Occipital lobe (tissue), 2 donors: ENCODE measurements around the gene CD55.

- RAMPAGE, long total RNA = no peak
Measured at GRCh38 chr1:207043889-207044813, 6.9 kb downstream of the YOD1 start.

- RAMPAGE, long total RNA = no peak
Measured at GRCh38 chr1:207071257-207071732, 17.4 kb upstream of the C4BPB start.

DNA sequence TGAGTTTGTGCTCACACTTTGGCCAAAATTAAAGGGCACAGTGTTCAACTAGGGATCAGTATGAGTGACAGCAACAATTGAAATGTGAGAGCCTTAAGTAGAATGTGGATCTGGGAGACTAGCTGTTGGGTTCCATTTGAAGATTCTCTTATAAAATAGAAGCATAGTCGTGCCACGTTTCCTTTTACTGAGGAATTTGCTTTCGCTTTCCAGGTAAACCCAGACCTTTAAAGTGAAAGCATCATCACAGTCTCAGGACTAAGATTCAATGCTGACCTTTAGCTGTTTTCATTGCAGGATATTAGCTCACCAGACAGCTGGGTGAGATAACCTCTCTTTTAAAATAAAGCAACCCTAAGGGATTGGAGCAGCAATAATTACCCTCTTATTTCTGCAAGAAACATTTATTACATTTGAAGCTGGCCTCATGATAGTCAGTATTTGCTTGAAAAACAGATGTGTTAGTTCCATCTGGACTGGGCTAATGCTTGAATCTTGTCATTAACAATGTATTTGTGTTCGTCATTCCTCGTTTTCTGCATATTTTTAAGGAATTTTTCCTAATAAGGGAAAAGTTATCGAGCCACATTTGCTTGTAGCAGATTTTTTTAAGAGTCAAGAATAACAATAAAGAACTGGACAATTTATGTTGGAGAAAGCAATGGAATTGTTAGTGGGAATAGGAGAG lies 37.0 kb upstream of the CD55 start:
- RAMPAGE, long total RNA = no peak

DNA sequence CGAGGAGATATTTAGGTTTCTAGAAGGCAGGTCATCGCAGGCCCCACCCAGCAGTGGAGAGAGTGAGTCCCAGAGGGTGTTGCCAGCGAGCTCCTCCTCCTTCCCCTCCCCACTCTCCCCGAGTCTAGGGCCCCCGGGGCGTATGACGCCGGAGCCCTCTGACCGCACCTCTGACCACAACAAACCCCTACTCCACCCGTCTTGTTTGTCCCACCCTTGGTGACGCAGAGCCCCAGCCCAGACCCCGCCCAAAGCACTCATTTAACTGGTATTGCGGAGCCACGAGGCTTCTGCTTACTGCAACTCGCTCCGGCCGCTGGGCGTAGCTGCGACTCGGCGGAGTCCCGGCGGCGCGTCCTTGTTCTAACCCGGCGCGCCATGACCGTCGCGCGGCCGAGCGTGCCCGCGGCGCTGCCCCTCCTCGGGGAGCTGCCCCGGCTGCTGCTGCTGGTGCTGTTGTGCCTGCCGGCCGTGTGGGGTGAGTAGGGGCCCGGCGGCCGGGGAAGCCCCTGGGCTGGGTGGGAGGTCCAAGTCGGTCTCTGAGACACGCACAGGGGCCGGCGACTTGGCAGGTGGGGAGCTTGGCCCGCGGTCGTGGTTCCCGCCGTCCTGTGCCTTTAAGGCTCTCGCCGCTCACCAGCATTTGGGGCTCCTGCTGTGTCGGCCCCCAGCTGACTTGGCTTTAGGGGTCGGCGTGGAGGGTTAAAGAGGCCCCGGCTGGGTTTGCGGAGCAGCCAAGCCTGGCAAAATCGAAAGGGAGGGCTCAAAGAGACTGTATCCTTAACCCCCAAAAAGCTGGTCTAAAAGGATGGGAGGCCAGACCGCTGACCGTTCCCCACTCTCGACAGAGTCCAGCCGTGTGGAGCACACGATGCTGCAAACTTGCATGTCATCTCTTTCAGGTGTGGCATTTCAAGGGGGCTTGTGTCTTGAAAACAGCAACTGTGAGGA lies at the start of gene CD55:
CD55 (plus strand) TSS at position 291 of the 951 bp plus-strand sequence.
- RAMPAGE, long total RNA = start-site peak on the minus strand centred at position 401 of the sequence, 46 bp wide, 14 and 11 reads in 2 replicates

DNA sequence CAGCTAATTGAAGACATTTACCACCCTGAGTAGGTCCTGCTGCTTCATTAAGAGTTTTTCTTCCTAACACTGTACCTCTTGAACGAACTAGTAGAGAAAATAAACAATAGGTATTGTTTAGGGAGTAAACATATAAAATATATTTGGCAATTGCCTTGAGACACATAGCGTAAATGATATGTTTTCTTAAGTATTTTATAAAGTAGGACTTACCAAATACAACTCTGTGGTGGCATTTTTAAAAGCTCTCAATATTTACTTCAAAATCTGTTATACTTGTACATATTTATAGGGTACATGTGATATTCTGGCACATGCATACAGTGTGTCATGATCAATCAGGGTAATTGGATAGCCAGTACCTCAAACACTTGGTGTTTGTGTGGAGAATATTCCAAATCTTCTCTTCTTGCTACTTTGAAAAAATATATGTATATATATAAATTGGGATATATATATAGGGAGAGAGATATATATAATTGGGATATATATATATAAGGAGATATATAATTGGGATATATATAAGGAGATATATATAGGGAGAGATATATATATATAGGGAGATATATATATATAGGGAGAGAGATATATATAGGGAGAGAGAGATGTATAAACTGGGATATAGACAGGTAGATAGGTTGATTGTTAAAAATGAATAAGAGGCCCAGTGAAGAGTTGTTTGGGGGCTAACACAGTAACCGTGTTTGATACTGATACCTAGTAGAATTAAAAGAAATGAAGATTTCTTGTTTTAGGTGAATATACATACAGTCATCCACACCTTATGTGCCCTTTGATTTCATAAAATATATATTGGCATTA lies 1.4 kb downstream of the CD55 start:
- RAMPAGE, long total RNA = no peak

GRCh38 chr1:207336472-207337702 lies 15.4 kb downstream of the CD55 start:
- RAMPAGE, long total RNA = no peak

DNA sequence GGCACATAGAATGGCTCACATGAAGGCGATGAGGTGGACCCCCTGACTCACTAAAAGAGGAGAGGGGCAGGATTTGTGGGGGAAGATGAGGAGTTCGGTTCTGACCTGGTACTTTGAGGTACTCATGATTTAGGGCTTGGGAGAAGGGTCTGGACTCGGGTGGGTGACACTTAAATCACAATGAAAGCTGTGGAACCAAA lies 12.4 kb upstream of the CR1 start:
- RAMPAGE, long total RNA = no peak

- RAMPAGE, long total RNA = no peak
Measured at GRCh38 chr1:207605617-207606239, 39.2 kb upstream of the CR1L start.

DNA sequence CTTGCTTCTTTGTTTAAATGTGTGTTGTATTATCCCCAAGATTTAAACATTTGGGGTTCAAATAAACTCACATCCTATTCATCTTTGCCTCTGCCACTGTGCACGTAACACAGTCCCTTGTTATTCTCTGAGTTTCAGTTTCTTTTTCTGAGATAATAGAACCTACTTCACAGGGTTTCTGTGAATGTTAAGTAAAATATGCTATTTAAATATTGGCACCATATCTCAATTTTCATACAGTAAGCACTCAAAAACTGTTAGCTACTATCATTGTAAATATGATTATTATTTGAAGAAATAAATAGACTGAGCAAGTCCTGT lies 27.5 kb downstream of the CD34 start:
- RAMPAGE, long total RNA = no peak

- RAMPAGE, long total RNA = no peak
Measured at GRCh38 chr1:207919738-207920330, 8.9 kb upstream of the CD34 start.

DNA sequence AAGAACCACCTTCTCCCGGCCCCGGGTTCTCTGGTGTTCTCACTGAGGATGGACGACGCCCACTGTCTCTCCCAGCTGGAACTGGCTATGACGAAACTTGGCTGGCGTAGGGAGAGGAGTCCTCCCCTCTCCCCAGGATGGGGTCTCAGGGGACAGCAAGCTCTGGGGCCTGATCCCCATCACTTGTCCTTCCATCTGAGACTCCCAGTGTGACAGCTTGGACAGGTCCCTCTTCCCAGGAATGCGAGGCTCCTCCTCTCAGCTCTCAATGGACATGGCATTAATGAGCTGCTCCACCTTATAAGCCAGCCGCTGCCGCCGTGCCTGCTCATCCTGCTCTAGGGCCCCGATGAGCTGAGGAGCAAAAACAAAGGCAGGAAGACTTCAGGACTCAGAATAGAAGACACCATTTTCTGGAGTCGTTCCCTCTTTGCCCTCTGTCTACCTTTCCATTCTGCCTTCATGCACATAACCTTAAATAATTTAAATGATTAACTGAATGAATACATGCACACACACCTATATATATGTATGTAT lies 116.1 kb upstream of the CD34 start:
- RAMPAGE, long total RNA = no peak

GRCh38 chr1:208029972-208030947 lies 119.3 kb upstream of the CD34 start:
- RAMPAGE, long total RNA = no peak

DNA sequence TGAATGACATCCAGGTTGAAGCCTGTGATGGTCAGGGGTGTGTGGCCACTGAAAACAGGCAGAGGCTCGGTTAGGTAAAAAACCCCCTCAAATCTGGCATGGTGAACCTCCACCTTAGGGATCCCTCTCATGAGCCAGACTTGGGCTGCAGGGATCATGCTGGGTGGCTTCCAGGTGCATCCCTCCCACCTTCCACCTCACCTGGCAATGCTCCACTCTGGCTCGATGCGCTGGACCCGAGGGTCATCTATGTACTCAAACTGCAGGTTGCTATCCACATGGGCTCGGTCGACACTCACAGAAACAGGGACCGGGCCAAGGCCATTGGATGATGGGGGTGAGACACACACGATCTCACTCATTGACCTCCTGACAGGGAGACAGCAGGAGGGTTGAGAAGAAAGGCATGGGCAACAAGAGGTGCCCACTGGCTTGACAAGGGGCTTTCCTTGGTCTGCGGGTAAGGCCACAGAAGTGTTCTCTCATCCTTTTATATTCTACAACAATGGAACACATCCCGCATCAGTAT lies 140.2 kb upstream of the CD34 start:
- RAMPAGE, long total RNA = no peak

GRCh38 chr1:208090058-208090730 lies 154.0 kb downstream of the PLXNA2 start:
- RAMPAGE, long total RNA = no peak

GRCh38 chr1:208141681-208142224 lies 102.4 kb downstream of the PLXNA2 start:
- RAMPAGE, long total RNA = no peak

DNA sequence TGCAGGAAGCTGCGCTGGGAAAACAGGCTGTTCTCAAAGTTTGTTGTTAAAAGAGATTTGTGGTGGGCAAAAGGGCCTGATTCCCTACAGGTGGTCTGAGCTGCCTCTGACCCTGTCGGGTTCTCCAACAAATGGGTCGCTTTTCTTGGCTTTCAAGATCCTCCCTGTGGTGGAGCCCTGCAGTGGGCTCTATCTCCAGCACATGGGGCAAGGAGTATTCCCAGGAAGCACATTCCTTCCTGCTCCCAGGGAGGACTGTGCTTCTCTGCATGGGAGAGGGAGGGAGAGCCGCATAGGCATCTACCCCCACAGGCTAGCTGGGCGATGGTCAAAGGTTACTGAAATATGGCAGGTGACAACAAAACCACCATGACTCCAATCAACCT lies 85.5 kb downstream of the PLXNA2 start:
- RAMPAGE, long total RNA = no peak

DNA sequence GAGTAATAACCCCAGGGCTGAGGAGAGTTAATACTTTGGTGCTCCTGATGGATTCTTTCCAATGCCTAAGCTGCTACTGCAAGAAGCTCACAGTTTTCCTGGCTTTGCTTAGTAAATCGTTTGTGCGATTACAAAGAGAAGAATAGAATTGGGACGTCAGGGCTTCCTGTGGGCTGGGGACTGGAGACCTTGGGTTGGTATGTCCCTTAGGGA lies 40.4 kb downstream of the PLXNA2 start:
- RAMPAGE, long total RNA = no peak

DNA sequence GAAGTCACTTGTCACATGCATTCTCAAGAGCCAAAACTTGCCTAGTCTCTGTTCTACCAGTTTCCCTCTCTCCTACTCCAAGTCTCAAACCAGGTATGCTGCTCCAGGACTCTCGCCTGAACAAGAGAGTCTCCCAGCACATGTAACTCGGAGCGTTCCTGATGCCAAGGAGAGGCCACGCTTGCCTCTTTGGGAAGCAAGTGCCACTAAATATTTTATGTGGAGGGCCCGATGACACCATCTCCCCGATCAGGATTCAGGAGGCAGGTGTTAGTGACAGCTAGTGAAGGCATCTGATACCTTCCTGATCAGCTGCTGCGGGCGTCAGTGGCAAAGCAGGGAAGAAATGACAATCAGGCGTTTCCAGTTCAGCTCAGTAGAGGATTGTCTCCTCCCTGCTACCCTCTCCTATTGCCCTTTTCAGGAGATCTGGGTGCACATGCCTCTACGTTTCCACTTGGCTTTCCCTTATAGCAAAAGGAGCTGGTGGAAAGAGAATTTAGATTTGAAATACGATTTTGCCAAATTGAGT lies 21.8 kb downstream of the PLXNA2 start:
- RAMPAGE, long total RNA = no peak

DNA sequence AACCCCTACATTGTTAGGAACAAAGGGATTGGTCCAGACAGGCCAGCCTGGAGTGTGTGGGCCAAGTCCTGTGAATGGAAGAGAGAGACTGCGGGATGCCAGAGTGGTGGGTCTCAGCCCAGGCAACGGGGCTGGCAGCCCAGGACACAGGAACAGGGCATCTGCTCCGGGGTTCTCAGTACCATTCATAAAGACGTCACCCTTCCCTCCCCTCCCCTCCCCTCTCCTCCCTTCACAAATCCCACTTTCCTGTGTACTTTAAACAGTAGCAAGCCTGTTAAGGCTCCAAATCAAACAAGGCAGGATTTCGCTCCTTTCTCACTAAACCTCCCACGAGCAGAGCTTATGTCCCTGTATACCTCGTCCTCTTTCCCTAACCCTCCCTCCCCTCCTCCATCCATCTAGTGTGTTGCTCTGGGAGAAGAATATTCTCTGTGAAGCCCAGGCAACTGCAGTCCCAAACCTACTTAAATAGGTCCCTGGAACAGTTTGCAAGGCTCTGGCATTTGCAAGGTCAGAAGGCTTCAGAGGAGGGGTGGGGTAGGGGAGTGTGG lies 4.2 kb upstream of the PLXNA2 start:
- RAMPAGE, long total RNA = no peak

- RAMPAGE, long total RNA = no peak
Measured at GRCh38 chr1:208252857-208253447, 8.8 kb upstream of the PLXNA2 start.